Metanephros (tissue), 2 donors: Measurements from ENCODE around the gene NR2C2AP.

GRCh38 chr19:18645097-18645730 is 8.4 kb downstream of the KLHL26 start:
- RAMPAGE, long total RNA, result no peak

- RAMPAGE, long total RNA, result no peak
Observed at GRCh38 chr19:18660042-18661012, 23.2 kb upstream of the CRTC1 start.

DNA sequence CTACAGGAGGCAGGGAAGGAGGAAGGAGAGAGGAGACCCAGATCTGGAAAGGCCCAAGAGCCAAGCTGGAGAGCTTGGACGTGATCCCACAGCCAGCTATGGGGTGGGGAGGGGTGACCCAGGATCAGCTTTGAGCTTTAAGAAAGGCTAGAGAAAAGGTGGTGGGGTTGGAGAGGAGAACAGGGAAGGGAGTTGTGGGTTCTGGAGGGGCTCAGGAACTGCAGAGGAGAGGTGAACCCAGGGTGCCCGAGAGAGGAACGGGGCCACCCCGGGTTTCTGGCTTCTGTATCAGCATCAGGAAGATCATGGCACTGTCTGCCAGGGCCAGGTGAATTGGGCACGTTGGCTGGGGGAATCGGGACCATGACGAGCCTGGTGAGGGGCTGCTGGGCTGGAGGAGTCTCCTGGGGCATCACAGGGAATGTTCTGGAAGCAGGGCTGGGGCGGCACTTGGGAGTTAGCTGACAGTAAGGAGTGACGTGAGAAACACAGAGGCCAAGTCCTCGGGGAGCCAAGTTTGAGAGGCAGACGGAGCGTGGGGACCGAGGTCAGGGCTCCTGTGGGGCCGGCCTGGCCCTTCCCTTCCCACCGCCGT is 24.8 kb downstream of the CRTC1 start:
- RAMPAGE, long total RNA, result no peak

DNA sequence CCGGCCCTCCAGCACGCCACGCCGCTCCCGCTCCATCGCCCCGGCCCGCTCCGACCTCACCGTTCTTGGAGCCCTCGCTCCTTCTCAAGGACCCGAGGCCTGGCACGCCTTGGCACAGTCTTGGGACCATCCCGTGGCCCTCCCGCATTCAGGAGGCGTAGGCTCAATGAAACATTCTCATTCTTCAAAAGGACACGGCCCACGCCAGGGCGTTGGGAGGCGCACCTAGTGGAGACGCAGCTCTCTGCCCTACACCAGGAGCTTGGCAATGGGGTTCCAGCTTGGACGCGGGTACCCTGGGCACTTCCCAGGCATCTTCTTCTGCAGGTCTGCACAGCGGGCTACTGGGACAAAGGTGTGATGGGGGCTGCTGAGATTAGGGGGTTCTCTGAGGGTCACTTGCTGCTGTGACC is 549 bp upstream of the CERS1 start:
- RAMPAGE, long total RNA, result no peak

DNA sequence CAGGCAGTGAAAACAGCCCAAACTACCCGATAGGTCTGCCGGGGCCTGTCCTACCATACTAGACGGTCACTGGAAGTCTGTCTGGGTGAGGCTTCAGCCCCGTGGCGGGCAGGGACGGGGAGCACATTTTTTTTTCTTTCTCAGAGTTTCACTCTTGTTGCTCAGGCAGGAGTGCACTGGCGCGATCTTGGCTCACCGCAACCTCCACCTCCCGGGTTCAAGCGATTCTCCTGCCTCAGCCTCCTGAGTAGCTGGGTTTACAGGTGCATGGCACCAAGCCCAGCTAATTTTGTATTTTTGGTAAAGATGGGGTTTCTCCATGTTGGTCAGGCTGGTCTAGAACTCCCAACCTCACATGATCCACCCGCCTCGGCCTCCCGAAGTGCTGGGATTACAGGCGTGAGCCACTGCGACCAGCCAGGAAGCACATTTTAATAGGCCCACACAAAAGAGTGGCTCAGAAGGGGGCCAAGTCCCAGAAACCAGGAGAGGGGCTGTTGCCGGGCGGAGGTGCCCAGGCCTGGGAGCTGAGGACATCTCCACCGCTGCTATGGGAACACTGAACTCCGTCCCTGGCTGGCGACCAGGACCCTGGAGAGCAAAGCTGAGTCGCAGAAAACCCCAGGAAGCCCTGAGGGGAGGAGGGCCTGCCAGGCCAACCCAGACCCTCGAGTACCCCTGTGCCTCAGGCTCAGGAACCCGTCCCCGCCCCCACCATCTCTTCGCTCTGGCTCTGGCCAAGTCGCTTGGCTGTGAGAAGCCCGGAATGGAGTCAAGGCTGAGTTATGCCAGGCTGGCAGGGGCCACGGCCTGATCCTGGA is 8.1 kb upstream of the CERS1 start:
- RAMPAGE, long total RNA, result no peak

DNA sequence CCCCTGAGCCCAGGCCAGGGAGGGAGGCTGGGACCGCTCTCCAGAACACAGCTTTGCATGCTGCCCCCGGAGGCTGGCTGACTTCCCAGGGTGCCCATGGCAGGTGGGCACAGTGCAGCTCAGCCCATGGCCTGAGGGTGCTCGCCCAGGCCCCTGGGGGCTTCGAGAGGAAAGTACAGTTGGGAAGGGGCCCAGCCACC is 5.7 kb downstream of the COPE start:
- RAMPAGE, long total RNA, result no peak

GRCh38 chr19:18928967-18929775 is 9.7 kb downstream of the DDX49 start:
- RAMPAGE, long total RNA, result no peak

DNA sequence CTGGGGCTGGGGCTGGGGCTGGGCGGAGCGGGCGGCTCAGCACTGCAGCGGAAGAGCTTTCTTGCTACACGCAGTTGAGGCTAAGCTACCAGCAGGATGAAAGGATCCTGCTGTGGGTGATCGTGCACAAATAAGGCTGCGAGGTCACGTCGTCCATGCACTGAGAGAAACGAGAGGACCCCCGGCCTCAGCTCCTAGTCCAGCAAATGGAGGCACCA is 20.8 kb upstream of the HOMER3 start:
- RAMPAGE, long total RNA, result no peak

- RAMPAGE, long total RNA, result no peak
Observed at GRCh38 chr19:18966355-18966633, 25.3 kb upstream of the HOMER3 start.

- RAMPAGE, long total RNA, result no peak
Observed at GRCh38 chr19:19060858-19061171, 3.0 kb upstream of the SLC25A42 start.

- RAMPAGE, long total RNA, result no peak
Observed at GRCh38 chr19:19100682-19101266, 37.0 kb downstream of the SLC25A42 start.

DNA sequence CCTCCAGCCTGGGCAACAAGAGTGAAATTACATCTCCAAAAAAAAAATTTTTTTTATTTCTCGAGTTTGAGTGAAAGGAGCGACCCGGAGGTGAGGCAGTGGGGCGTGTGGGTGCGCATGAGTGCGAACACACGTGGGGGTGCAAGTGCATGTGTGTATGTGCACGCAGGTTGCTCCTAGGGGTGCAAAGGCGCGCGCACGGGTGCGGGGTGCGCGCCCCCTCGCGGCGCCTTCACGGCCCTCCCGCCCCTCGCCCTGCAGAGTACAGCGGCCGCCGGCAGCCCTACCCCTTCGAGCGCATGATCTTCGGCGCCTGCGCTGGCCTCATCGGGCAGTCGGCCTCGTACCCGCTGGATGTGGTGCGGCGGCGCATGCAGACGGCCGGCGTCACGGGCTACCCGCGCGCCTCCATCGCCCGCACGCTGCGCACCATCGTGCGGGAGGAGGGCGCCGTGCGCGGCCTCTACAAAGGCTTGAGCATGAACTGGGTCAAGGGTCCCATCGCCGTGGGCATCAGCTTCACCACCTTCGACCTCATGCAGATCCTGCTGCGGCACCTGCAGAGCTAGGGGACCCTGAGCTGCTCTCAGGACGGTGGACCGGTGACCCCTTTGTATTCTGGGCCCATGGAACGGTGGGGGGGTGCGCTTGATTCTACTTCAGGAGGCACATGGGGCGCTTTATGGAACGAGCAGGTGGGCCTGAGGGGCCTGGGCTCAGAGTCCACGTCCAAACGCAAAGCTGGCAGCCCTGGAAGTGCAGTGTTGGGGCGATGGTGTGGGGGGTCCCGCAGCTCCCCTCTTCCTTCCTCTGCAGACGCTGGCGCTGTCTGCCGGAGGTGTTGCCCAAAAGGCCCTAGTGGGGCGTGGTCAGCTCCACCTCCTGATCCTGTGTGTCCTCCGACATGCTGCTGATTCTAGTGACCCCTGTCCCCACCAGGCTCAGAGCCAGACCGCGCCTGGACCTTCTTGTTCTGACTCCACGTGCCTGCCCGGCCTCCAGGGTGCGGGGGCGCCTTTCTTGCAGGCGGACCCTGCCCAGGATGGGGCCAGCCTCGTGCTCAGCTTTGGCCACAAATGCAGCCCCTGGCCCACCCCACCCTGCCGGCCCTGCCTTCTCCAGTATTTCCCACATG is 27.6 kb downstream of the TMEM161A start:
- RAMPAGE, long total RNA, result no peak

DNA sequence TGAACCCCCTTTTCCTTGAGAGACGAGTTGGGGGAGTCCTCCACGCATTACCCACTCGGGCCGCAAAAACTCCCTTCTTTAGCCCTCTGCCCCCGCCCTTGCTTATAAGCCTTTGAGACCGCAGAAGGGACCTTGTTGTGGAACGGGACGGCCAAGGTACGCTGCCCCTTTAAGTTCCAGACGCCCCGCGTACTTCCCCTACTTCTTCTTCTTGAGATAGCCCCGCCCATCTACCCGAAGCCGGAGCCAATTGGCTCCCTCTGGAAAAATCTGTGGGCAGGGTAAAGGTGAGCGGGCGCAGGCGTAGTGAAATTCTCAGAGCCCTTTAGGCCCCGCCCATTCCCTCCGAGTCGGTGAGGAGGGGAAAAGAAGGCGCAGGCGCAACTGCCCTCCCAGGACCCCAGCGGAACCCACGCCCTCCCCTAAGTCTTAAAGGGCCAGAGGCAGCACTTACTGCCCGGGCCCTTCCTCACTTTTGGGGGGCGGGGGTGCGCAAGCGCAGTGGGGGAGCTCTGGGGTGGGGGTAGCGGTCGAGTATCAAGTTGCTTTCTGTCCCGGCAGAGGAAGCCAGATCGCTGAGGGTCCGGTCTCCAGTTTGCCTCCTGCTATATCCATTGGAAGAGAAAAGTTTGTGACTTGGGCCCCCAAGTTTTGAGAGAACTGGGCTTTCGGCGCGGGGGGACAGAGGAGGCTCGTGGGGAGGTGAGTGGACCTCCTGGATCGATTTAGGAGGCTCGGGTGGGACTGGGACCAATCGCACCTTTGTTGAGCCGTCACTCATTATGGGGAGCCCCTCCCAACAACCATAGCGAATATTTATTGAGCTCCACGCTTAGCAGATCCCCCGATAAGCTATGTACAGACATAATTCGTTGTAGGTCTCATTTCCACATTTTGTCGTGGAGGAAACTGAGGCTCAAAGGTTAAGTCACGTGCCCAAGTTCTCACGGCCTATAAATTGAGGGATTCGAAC is 627 bp downstream of the RFXANK start:
- RAMPAGE, long total RNA, result start-site peak on the plus strand centred at position 543 of the sequence, 56 bp wide, 269 and 38 reads in 2 replicates

GRCh38 chr19:19202796-19203852 is at the start of gene NR2C2AP:
NR2C2AP (minus strand) TSS chr19:19203414.
- RAMPAGE, long total RNA, result start-site peak on the minus strand at chr19:19203359-19203420, 19 and 16 reads in 2 replicates

DNA sequence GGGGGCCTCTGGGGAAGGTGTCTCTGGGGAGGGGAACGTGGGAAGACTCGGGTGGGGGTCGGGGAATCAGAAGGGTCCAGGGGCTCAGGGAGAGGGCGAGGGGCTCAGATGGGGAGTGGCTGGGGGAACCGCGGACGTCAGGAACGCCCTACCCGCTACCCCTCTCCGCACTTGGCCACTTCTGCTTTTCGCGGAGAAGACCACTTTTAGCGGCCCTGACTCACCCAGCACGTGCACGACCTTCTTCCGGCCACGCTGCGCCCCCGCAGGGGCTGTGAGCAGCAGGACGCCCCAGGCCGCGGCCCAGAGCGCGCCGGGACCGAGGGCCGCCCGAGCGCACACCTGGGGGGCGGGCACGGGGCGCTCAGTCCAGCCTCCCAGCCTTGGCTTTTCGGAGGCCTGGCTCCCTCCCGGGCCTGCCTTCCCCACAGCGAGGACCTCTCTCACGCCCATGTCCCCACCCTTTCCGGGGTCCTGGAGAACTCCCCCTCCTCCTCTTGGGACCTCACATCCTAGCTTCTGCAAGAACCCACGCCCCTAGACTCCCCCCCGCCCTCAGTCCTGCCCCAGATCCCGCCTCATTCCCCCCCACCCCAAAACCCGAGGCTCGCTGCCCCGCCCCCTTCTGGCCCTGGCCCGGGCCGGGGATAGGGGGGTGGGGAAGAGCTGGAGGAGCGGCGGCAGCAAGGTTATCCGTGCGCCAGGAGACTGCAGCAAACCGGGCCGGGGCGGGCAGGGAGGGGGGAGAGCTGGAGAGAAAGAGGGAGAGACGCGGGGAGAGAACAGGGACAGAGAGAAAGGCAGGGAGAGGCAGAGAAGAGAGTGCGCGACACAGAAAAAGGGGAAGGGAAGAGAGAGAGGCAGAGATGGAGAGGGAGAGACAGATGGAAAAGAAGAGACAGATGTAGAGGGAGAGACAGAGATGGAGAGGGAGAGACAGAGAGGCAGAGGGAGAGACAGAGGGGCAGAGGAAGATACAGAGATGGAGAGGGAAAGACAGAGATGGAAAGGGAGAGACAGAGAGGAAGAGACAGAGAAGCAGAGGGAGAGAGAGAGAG is 1.1 kb downstream of the HAPLN4 start:
- RAMPAGE, long total RNA, result no peak

DNA sequence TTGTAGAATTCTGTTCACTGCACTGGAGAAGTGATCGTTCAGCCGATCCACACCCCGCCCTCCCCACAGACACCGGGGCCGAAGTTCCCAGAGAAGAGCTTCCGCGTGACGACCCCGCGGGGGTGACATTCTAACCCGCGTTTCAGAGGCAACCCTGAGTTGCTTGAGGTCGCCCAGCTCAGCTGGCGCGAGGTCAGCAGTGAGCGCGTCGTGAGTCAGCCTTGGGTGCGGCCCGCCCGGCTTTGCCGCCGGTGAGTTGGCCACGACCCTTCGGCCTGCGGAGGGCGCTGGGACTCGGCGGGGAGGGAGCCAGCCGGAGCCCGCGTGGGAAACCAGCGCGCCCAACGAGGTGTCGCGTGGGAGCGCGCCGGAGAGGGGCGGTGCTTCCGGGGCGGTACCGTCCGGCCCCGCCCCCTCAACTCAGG is 285 bp upstream of the GATAD2A start:
- RAMPAGE, long total RNA, result no peak

- RAMPAGE, long total RNA, result no peak
Observed at GRCh38 chr19:19411502-19412179, 6.2 kb downstream of the GATAD2A start.

GRCh38 chr19:19460071-19460751 is 54.7 kb downstream of the GATAD2A start:
- RAMPAGE, long total RNA, result no peak

DNA sequence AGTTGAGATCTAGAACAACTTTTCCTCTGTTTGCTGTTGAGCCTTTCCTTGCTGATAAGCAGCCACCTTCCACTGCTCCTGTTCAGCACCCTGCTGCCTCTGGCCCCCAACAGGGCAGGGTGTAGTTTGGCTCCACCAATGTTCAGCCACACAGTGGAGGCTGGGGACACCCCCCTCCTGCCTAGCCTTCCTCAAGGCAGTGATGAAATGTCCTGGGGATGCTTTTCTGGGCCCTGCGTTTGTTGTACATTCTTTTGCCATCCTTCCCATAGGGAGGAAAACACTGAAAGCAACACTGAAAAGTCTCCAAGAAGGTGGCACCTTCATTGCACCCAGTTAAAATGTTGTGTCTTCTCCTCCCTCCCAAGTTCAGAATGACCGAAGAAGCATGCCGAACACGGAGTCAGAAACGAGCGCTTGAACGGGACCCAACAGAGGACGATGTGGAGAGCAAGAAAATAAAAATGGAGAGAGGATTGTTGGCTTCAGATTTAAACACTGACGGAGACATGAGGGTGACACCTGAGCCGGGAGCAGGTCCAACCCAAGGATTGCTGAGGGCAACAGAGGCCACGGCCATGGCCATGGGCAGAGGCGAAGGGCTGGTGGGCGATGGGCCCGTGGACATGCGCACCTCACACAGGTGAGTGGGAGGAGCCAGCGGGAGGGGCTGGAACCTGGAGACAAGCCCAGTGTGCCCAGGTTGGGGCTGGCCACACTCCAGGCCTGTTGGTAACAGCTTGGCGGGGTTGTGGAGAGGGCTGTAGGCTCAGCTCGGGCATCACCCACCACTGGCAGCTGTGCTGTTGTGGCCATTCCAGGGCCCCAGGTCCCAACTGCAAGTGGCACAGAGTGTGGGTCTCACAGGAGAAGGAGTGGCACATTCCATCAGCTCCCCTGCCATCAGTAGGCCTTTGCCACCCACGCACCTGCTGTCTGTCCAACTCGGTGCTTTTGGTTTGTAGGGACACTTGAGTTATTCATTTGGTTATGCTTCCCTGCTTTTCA is 50.1 kb downstream of the TSSK6 start:
- RAMPAGE, long total RNA, result no peak

DNA sequence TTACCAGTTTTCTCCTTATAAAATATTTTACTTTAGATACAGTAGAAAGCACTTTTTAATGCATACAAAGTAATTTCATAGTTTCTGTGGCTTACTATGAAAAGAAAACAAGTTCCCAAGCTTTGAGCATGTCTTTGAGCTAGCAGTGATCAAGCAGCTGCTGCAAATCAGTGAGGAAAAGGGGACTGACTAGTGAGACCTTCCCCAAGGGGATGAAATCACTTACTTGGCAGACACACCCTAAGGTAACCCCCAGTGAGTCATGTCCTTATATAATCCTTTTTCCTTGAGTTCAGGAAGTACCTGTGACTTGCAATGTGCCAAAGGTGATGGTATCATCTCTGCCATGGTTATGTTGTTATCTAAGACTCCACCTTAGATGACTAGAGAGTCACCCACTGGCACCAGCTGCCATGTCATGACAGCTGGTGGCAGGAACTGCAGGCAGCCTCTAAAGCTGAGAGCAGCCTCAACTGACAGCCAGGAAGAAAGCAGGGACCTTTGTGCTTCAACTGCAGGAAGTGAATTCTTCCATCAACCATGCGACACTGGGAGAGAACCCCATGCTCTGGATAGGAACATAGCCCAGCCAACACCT is 12.5 kb downstream of the PBX4 start:
- RAMPAGE, long total RNA, result no peak